ENCODE measurements around a stretch of chr1.

DNA sequence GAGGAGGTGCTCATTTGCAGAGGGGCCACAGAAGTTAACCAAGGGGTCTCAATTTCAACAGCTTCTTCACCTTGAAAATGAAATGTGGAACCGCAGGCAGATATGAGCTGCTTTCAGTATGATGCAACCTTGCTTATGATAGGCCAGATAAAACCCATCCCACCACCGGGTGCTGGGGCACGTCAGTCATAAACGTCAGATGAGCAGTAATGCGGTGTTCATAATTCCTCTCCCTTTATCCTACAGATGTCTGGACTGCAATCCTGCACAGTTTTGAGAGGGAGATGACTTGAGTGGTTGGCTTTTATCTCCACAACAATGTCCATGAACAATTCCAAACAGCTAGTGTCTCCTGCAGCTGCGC, 1.6 kb downstream of the PTGFR start:
- RRBS: no CpG with 5 or more reads among the region's 6 CpGs

GRCh38 chr1:79262495-79263141, 256.1 kb upstream of the ADGRL4 start:
- RRBS: no CpG with 5 or more reads among the region's 2 CpGs

DNA sequence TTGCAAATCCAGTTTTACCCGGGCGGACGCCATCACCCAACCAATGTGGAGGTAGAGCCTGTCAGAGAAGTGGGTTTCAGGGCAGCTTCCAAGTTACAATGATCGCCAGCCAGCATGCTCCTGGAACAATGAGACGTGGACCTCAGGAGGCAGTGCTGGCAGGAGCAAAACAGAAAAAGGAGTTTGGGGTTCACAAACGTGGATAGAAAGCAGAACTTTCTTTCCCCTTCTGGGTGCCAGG, 488.6 kb upstream of the ADGRL2 start:
- RRBS: no CpG with 5 or more reads among the region's 6 CpGs

DNA sequence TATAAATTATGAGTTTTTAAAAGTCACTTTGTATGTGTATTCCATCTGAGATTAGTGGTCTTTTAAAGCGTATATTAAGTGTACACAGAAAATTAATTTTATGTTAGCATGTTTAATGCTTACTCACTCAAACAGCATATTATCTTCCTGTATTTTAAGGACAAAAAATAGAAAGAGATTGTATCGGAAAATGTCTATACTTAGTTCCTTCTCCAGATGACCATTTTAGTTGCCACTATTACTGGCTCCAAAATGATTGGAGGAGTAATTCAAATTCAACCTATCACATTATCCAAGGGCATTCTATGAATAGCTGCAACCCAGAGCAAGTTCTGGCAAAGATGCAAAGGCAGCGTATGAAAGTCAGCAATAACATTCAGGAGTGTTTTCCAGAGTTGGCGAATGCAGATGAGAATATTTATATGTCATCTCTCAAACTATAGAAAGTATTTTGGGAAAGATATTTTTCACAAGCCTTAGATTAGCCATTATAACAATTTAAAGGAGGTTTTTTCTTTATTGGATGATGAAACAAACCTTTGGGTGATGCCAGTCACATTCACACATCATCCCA, 389.8 kb upstream of the ADGRL2 start:
- RRBS: no CpG with 5 or more reads among the region's 4 CpGs

DNA sequence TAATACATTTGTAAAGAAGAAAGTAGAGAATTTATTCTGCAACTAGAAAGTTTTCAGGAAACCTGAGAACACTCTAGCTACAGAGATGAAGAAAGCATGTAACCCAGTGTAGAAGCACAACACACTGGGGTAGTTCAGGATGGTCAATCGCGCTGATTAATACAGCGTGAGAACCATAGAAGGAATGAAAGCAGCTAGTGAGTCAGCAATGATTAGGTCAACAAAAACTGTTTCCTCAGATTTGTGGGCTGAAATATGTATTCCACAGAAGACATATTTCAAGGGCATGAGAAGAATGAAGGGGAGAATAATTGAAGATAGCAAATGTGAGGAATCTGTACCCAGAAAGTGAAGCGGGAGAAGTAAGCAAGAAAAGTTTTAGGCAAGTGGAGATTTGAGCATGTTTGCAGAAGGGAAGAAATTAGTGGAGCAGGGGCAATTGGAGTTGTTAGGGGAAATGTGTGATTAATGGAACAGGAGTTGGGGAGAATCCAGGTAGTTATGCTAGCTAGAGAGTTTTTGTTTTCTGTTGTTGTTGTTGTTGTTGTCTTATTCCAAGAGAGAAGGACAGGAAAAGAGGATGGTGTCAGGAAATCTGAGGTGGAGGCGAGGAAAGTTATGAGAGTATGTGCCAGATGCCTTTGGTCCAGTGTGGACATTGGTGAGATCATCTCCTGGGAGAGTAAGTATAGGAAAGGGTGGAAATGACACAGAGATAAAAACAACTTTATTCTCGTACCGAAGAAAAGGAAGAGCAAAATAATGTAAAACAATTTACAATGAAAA, 97.6 kb upstream of the ADGRL2 start:
- RRBS: no CpG with 5 or more reads among the region's 7 CpGs

- RRBS: no CpG with 5 or more reads among the region's 1 CpG
Observed at GRCh38 chr1:83667697-83668141, 331.2 kb downstream of the TTLL7 start.

DNA sequence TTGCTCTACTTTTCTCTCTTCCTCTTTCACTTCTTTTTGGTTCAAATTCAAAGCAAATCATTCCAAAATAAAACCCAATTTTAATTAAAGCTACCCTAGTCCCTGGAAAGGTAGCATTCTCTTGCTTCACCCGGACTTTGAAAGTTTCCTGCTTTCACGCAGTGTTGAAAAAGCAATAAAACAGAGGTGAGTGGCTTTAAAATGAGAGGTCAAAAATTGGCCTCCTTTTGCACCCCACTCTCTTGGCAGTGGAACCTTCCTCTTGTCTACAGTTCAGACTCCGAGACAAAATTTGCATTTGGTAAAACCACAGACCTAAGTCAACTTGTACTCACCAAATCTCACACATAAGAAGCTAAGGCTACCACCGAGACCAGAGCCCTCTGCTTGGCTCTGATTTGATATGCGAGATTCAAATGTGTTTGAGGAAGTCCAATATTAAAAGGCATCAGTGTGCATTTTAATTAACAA, 252.7 kb downstream of the TTLL7 start:
- RRBS: no CpG with 5 or more reads among the region's 5 CpGs

DNA sequence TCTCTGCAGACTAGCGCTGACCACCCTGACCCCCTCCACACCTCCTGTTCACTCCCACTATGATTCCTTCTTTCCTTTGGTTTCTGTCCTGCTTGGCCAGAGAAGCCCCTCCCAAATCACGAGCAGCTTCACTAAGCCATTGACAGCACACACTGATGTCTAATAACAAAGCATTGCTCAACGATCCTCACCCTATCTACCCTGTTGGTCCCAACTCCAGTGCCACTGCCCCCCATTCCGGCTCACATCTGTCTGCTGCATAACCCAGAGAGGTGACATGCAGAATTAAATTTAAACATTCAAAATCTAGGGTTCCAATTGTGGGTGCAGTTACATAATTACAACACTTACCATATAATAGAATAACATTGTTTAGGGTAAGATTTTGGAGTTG, 236.9 kb downstream of the TTLL7 start:
- RRBS: no CpG with 5 or more reads among the region's 4 CpGs

DNA sequence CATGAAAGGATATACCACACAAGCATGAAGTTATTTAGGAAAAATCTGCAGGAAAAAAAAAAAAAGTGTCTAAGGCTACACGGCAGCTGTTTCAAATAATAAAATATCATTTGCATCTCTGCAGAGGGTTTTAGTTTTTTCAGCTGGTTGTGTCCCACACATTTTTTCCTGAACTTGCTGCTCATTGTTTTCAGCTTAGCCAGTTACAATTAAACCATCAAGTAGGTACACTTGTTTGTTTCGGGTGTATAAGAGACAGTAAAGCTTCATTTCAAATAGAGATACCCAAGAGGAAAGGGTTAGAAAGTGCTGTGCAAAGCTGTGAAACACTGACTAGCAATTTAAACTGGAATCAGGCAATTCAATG, 234.6 kb downstream of the TTLL7 start:
- RRBS: no CpG with 5 or more reads among the region's 2 CpGs

GRCh38 chr1:83860269-83860876, 138.6 kb downstream of the TTLL7 start:
- RRBS: 68% methylated on average over 9 of the region's 33 CpGs

DNA sequence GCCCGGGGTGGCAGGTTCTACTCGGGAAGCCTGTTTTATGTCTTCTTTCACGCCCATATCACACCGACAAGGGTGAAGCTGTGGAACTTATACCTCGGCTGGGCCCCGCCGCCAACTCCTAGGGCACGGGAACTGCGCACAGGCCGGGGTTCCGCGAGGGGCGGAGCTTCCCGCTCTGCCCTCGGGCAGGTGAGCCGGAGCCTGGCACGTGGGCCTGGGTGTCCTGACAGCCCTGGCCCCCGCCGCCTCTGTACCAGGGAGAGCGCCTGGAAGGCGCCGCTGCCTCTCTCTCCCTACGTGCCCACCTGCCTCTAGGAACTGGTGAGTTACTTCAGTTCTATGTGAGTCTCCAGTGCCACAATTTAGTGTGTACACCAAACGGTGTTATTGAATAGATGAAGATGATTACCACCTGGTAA, 138.0 kb downstream of the TTLL7 start:
- RRBS: 81% methylated on average over 7 of the region's 24 CpGs

DNA sequence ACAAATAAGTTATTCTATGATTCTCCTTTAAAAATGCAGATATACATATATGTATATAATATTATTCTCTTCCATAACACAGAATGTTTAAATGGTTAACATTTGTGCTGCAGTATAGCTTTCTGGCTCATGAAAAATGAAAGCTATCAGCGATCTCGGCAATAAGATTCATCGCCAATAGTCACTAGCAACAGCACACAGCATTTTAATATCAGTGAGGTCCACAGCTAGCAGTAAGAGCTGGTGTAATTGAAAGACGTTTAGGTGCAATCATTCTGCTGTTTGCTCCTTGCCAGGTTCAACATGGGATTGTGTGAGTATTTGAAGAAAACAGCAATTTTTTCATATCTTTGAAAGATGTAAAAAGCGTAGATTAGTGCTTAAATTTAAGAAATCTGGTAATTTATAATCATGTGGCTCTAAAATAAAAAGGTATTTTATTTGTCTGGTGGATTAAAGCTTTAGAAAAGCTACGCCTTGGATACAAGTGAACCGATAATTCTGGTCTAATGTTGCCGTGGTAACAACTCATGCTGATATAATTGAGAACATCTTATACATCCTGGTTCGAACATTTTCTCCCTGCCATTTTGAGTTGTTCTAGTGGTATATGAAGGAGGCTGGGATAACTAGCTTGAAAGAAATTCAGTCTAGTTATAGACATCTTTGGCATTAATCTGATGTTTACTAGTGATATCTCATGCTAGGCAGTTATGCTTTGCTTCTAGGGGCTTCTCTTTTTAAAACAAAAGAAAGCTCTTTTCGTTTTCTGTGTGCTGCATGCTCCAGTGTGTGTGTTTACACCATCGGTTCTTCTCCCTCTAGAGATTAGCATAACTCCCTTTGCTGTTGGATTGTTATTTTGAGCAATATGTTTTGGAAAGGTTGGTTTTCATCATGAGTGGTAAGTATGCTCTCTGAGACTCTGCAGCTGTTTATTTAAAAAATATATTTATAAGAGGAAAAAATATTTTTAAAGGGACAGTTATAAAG, 20.3 kb downstream of the PRKACB start:
- RRBS: no CpG with 5 or more reads among the region's 11 CpGs

DNA sequence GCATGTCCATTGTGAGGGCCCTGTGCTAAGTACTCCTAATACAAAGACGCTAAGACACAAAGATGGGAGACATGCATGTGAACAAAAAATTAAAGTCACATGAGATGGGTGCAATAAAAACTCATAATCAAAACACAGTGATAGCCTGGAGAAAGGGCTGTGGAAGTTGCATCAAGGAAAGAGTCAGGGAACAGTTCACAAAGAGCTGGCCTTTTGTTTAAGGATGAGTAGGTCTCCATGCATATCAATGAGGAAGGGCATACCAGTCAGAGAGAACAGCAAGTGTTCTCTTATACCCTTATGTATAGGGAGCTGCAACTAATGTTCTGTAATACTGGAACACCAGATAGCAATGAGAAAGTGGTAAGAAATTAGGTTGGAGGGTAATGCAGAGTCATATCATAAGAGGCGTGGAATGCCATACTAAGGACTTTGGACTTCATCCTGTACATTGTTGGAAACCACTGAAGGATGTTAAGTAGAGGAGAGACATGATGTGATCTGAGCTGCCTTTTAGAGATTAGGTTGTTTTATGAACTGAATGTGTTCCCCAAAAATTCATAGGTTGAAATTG, 46.8 kb upstream of the SAMD13 start:
- RRBS: no CpG with 5 or more reads among the region's 2 CpGs

- RRBS: 2% methylated on average over 17 of the region's 48 CpGs
Observed at GRCh38 chr1:84298675-84299445, 2.6 kb upstream of the SAMD13 start.

DNA sequence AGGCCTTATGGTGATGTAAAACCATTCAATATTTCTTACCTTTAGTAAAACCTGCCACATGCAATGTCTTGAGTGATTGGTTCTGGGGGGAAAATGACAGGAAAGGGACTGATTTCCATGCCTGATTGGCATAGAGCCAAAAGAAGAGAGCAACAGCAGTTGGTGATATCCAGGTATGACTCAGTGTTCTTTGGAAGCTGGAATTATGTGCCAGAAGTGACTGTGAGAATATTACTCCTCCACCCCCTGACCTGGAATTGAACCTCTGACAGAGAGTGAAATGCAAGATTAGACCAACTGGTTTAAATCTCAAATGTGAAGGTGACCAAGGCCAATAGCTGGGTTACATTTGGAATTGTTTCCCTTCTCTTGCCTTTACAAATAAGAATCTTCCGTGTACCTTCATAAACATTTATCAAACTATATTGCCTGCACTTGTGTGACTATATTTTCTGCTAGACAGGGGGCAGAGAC, 8.3 kb downstream of the DNASE2B start:
- RRBS: no CpG with 5 or more reads among the region's 1 CpG

DNA sequence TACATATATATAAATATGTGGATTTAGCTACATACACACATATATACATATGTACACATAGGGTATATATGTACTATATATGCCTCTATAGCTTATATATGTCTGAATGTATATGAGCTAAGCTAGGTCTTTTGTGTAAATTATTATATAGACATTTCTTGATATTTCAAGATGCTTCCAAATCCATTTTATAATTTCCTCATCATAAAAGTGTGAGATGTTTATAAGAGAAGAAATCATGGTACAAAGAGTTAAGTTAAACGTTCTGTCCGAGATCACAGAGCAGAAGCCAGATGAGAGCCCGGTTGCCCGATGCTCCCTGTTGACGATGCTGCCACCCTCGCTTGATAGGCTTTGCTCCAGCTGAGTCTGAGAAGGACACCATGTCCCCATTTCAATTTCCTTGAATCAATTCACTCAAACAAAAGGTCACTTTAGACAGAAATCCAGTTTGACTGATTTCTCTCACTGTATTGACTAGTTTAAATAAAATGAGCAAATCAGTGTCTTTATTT, 34.9 kb downstream of the DNASE2B start:
- RRBS: no CpG with 5 or more reads among the region's 6 CpGs

GRCh38 chr1:84632703-84633098, 57.6 kb downstream of the SSX2IP start:
- RRBS: no CpG with 5 or more reads among the region's 2 CpGs

GRCh38 chr1:84774586-84775192, 84.4 kb upstream of the SSX2IP start:
- RRBS: no CpG with 5 or more reads among the region's 11 CpGs

DNA sequence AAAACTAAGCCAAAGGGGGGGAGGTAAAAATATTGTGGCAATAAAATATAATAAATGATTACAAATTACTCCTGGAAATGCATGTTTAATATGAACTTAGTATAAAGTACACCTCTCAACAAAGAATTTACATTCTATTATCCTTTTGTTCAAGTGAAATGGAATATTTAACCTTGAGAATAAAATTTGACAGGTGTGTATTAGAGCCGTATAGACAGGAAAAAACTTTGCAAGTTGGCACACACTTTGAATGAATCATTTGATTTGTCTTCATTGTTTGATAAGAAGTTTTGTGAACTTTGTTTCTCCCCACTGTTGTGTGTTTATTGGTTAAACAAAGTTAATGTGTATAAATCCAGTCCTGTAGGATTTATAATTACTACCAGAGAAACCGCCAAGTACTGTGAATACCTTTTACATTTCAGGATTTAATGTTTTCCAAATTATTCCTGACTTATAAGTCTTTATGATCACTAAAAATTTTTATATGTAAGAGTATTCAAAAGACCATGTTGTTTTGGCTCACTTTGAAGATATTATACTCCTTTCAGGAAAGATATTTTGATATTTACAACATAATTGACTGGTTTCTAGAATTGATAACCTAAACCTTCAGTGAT, 1.9 kb downstream of the SYDE2 start:
- RRBS: no CpG with 5 or more reads among the region's 2 CpGs

DNA sequence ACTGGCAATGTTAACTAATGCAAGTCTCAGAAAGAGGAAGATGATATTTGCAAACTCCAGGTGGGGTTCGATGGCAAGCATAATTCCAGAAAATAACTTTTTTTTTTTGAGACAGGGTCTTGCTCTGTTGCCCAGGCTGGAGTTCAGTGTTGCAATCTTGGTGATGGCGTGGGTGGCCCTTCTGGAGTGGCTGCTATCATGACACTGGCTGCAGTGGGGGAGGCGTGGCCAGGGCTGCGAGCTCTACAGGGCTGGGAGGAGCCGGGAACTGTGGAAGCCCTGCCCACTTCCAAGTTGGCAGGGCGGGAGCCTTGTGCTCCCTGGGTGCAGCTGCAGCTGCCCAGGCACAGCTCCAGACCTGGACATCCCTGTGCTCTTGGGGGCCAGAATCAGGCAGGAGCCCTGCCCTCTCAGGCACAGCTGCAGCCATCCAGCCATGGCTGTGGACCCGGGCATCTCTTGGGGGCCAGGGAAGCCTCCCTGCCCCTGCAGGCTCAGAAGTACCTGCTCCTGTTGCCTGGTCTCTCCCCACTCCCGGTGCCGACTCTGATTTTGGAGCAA, 7.1 kb upstream of the BCL10 start:
- RRBS: 91% methylated on average over 2 of the region's 9 CpGs

All from Jurkat, Clone E6-1 (cell line).